Subcutaneous preadipocyte (primary cell): ENCODE measurements around the gene CAPRIN2.

- CAGE, long polyA plus RNA: no peak
Observed at GRCh38 chr12:28452246-28452722, 262.0 kb downstream of the CCDC91 start.

GRCh38 chr12:28772015-28772270 is 377.1 kb upstream of the FAR2 start:
- CAGE, long polyA plus RNA: no peak

DNA sequence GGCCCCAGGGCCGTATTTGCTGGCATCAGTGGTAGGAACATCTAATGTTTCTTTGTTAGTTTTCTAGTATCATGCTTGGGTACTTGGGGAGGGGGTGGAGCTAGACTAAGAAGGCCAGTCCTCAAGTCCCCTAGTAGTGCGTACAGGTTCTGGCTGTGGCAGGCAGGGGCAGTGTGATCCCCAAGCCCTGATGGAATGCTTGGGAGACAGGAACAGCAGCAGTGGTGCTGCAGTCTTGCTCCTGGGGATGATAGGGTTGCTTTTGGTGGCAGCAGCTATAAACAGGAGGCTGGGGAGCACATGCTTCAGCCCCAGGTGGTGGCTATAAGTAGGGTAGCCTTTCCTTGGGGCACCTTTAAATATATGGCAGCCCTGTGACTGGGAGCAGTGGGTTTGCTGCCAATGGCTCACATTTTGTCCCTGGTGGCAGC is 36.7 kb upstream of the FAR2 start:
- CAGE, long polyA plus RNA: no peak

GRCh38 chr12:29149410-29150604 is 729 bp downstream of the FAR2 start:
- CAGE, long polyA plus RNA: no peak

GRCh38 chr12:29208166-29208495 is 59.1 kb downstream of the FAR2 start:
- CAGE, long polyA plus RNA: no peak

DNA sequence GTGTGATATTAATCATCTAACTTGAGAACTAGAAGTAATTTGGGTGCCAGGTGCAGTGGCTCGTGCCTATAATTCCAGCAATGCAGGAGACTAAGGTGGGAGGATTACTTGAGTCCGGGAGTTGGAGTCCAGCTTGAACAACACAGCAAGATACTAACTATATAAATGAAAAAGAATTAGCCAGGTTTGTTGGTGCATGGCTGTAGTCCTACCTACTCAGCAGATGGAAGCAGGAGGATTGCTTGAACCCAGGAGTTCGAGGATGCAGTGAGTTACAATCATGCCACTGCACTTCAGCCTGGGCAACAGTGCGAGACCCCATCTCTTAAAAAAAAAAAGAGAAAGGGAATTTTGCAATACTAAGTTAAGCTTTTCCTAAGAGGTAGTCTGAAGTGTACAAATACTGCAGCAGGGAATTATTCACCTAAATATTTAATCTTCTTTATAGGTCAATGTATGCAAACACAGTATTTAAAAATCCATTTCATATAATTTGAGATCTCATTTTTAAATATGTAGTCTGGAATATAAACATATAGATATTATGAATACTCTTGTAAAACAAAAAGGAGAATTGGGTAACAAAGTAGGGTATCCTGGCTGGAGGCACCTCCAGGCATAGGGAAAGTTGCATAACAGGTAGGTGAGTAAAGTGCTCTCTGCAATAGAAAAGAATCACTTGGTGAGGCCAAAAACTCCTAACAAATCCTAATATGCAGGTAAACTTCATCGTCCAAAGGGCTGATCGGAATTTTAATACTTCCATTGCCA is 42.5 kb downstream of the ERGIC2 start:
- CAGE, long polyA plus RNA: no peak

GRCh38 chr12:29617069-29617357 is 119.5 kb upstream of the OVCH1 start:
- CAGE, long polyA plus RNA: no peak

DNA sequence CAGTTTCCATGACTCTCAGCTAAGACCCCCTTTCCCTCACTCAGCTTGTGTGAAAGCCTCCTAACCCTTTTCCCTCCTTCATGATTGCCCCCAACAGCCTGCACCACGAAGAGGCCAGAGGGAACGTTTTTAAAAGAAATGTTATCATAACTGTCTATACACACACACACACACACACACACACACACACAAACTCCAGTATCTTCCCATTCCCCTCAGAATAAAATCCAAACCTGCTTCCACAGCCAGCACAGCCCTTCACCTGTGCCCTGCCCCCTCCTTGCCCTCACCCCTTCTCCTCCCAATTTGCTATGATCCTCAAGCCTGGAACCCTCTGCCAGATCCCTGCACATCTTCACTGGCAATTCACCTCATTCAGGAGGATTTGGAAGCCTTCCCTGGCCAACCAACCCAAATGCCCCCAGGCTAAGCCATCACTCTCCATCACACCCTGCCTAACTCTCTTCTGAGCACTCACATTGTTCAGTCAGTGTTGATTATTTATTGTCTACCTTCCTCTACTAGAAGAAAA is 33.8 kb downstream of the TMTC1 start:
- CAGE, long polyA plus RNA: no peak

DNA sequence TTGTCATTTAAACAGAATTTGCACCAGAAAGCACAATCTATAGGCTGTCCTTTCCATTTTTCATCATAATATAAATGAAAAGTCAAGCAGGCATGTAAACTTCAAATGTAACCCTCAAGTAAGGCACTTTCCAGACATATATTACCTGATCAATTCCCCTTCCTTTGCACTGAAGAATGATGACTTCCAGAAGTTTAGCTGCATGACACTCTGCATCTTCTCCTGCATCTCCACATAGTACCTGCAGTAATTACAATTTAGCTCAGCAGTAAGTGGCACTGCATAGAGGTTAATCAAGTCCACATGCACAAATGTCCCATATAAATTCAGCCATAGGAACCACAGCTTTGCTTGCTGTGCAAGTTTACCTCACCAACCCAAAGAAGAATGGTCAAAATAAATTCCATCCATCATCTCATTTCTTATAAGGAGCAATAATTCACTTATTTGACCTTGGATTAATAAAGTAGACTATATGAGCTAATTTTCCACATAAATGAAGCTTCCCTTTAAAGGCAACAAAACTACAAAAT is 46.6 kb downstream of the IPO8 start:
- CAGE, long polyA plus RNA: no peak

- CAGE, long polyA plus RNA: no peak
Observed at GRCh38 chr12:30754106-30755375, at the start of gene CAPRIN2. Gene CAPRIN2, minus strand, starts transcription at chr12:30754951.

- CAGE, long polyA plus RNA: no peak
Observed at GRCh38 chr12:31369477-31369964, 43.6 kb upstream of the SINHCAF start.

DNA sequence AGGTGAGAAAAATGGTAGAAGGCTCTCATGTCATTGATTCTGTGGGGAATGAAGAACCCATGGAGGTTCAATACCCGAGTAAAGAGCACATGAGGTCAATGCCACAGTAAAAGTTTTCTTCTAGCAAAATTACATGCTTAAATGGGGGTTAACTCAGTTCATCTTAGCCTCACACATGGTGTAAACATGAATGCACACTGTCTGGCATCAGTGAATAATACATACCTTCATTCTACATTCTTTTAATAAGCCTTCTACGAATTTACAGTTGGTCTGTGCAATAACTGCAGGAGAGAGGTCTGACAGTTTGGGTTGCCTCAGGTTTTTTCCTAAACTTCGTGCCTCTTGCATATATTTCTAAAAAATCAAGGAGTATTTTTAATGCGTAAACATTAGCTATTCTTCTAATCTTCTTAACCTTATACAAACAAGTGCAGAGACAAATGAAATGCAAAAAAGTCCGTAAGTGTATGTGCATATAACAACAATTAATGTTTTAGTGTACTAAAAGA is 100.2 kb upstream of the SINHCAF start:
- CAGE, long polyA plus RNA: no peak

DNA sequence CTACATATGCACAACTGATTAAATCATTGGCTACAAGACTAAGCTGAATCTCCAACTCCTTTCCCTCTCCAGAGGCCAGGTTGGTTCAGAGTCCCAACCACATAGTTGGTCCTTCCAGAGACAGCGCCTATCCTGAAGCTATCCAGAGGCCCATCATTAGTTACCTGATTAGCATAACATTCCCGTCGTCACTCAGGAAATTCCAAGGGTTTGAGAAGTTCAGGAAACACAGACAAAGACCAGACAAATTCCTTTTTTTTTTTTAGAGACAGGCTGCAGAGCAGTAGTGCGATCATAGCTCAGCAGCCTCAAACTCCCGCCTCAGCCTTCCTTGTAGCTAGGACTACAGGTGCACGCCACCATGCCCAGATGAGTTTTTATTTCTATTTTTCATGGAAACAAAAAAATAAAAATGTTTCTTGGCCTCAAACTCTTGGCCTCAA is 84.0 kb downstream of the DENND5B start:
- CAGE, long polyA plus RNA: no peak

DNA sequence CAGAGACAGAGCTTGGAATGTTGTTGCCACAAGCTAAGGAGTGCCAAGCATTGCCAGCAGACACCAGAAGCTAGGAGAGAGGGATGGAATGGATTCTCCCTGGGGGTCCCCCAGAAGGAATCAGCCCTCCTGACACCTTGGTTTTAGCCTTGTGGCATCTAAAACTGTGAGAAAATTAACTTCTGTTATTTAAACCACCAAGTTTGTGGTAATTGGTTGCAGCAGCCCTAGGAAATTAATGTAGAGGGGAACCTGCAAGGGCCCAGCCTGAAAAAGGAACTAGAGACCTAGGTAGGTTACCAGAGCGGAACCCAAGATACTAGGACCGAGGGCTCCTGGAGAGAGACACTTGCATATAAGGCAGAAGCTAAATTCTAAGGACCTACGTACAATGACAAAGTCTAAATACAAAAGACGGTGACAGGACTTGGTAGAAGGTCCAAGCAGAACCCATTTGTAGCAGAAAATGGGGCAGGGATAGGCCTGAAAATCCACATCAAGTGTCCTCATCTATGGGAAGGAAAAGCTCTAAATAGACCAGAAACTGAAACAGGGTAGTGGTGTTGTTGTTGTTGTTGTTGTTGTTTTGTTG is 8.2 kb upstream of the DENND5B start:
- CAGE, long polyA plus RNA: no peak

GRCh38 chr12:31714997-31716117 is 13.5 kb downstream of the AMN1 start:
- CAGE, long polyA plus RNA: no peak

DNA sequence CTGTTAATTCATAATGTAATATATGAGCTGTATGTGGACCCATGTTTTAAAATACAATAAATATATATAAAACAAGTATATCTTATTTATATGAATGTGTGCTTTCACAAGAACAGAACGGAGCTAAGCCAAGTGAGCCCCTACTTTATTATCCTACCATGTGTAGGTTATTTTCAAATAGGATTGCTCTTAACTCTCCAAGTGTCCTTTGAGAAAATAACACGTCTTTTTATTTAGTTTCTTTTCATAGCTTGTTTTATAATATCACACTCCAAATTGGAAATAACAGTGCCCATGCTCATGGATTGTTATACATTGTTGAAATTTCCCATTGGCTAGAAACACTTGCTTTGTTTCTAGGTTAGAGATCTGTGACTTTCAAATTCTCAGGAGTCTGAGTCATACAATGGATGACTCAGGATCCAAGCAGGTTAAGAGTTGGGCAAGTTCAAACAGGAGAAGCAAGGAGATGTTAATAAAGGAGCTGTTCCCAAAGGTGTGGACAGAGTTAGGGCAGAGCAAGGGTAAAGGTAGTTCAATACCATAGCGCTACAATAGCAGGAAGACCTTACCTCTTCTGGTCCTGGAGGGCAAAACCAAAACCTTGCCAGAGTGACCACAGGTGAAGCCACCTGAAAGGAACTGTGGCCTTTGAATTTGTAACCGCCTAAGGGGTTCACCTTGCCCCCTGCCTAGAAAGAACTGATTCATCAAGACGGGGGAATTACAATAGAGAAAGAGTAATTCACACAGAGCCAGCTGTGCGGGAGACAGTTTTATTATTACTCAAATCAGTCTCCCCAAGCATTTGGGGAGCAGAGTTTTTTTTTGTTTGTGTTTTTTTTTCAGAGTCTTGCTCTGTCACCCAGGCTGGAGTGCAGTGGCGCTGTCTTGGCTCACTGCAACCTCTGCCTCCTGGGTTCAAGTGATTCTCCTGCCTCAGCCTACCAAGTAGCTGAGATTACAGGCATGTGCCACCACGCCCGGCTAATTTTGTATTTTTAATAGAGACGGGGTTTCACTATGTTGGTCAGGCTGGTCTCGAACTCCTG is 4.2 kb upstream of the AMN1 start:
- CAGE, long polyA plus RNA: no peak

DNA sequence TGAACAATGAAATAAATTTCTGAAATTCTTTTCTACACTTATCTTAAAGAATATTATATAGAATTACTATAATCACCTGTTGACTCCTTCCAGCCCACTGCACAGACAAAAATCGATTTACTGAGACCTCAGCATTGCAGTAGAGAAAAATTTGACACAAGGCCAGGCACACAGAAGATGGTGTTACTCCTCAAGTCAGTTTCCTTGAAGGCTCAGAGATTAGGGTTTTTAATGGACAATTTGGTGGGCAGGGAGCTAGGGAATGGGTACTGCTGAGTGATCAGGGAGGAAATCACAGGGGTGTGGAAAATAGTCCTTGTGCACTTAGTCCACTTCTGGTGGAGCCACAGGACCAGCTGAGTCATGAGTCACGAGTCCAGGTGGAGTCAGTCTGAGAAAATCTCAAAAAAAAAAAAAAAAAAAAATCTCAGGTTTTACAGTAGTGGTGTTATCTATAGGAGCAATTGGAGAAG is 28.0 kb upstream of the AMN1 start:
- CAGE, long polyA plus RNA: no peak

DNA sequence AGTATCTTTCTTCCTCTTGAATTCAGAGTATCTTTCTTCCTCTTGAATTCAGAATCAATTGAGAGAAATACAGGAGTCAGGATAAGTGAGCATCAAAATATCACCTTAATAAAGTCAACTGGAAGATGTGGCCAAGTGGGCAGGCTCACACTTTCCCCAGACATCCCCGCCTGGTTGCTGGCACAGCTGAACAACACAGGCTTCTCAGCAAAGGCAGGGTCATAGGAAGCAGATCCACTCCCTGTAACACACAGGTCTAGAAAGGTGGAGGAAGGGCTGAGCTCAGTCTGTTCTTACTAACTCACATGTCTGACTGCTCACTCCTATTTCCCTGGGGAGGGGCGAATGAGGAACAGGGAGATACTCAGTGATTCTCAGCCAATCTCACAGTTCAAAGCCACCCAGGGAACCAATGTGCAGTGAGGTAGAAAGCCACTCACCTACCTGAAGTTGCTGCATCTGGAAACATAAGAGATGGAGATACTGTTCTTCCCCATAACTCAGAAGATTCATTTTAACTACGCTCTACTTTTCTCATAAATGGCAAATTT is 18.2 kb downstream of the H3-5 start:
- CAGE, long polyA plus RNA: no peak

- CAGE, long polyA plus RNA: no peak
Observed at GRCh38 chr12:31835134-31835738, 43.1 kb upstream of the H3-5 start.

DNA sequence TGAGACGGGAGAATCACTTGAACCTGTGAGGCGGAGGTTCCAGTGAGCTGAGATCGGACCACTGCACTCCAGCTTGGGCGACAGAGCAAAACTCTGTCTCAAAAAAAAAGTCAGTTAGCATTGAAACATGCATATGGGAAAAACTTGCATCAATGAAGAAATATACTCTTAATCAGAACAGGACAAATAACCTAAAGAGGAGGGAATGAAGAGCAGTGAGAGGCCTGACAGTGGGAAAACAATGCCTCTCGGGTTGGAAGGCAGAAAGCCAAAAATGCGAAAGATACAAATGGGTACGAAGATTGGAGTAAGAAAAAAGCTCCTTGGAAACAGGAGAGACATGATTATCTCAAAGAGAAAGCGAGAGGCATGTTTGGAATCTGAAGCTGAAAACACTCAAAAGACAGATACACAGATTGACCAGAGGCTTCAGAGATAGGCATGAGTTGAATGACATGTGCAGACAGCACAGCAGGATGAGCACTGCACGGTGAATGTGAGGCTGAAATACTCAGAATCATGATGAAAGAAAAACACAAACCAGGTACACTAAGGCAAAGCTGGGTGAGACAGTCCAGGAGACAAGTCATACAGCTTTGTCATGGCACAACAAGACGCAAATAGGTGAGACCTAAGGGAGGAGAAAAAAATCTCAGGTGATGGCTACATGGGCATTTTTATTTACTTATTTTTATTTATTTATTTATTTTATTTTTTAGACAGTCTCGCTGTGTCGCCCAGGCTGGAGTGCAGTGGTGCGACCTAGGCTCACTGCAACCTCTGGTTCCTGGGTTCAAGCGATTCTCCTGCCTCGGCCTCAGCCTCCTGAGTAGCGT is 30.8 kb downstream of the RESF1 start:
- CAGE, long polyA plus RNA: no peak